ENCODE data around the genes H2AC11, POM121L2, H2AC15 and OR2B2.

GRCh38 chr6:27126607-27127474 lies 5.8 kb downstream of the H2BC11 start:
- PRO-cap, result no peak

DNA sequence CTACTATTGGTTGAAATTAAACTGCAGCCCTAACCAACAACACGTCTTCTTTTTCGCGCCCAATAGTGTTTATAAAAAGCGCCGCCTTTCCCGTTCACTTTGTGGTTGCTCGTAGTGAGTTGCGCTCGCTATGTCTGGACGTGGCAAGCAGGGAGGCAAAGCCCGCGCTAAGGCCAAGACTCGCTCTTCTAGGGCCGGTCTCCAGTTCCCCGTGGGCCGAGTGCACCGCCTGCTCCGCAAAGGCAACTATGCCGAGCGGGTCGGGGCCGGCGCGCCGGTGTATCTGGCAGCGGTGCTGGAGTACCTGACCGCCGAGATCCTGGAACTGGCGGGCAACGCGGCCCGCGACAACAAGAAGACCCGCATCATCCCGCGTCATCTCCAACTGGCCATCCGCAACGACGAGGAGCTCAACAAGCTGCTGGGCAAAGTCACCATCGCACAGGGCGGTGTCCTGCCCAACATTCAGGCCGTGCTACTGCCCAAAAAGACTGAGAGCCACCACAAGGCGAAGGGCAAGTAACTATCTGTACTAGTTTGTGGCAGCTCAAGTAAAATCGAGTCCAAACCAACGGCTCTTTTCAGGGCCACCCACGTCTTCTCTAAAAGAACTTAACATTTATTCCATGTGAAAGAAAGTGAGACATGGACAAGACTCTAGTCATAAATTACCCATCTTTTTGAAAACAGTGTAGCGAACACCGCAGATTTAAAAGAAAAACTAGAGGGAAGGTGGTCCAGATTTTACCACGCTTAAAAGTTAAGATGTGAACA lies at the start of gene H2AC11:
TSS of gene H2AC11 (plus strand) at position 102 of the 774 bp plus-strand sequence.
- PRO-cap, result unidirectional peak, plus-strand start at position 102 of the sequence

- PRO-cap, result no peak
These were observed 15.3 kb downstream of the H2AC12 start for GRCh38 chr6:27162152-27162628.

GRCh38 chr6:27279365-27280159 lies 32.1 kb downstream of the PRSS16 start:
- PRO-cap, result no peak

GRCh38 chr6:27312198-27313043 lies at the start of gene POM121L2:
Gene POM121L2 (minus strand): TSS chr6:27312273.
- PRO-cap, result no peak

- PRO-cap, result no peak
These were observed 20.6 kb upstream of the POM121L2 start for GRCh38 chr6:27332603-27333178.

GRCh38 chr6:27422879-27423375 lies 34.4 kb downstream of the ZNF391 start:
- PRO-cap, result no peak

- PRO-cap, result no peak
These were observed 1.4 kb downstream of the ZNF184 start for GRCh38 chr6:27471466-27472019.

GRCh38 chr6:27545076-27545880 lies 72.4 kb upstream of the ZNF184 start:
- PRO-cap, result no peak

GRCh38 chr6:27582950-27583601 lies 110.2 kb upstream of the ZNF184 start:
- PRO-cap, result no peak

DNA sequence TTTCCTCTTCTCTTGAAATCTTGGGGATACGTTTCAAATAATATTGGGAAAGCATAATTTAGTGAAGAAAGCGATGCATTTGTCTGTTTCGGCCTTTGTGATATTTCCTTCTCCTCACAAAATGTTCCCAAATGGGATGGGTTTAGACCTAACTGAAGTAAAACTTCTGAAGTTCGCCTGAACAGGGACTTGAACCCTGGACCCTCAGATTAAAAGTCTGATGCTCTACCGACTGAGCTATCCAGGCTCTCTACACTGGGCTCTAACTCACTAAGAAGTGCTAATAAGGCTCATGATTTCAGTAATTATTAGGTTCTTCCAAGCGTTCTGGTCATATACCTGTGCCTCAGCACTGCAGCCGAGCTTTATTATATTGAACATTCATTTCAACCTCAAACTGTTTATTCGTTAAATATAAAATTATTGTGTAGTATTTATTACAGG lies 118.8 kb upstream of the ZNF184 start:
- PRO-cap, result unidirectional peak, minus-strand start at position 252 of the sequence

- PRO-cap, result no peak
These were observed 129.6 kb upstream of the ZNF184 start for GRCh38 chr6:27602475-27602925.

DNA sequence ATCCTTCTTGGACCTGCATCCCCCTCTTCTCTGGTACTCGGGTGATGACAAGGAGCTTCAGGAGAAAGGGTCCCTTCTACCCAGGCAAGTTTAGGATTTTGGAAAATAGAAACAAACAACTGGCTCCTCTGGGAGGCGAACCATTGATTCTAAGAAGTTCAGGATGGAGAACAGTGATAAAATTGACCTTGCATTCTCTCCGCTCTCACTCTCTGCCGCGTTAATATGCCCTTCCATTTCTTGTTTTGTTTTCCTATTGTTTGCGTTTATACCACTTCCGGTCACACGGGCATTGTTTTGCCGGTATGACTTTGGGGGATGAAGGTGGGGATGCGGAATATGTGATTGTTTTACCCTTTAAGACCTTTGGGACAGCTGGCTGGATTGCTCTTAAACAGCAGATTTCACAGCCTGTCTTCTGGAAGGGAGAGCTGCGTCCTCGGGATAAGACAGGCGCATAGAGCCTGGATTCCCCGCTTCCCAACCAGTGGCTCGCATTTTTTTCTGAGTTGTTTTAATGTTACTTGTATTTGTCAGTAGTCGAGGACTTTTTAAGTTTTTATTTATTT lies 144.2 kb upstream of the ZNF184 start:
- PRO-cap, result no peak

GRCh38 chr6:27617636-27618222 lies 144.8 kb upstream of the ZNF184 start:
- PRO-cap, result no peak

DNA sequence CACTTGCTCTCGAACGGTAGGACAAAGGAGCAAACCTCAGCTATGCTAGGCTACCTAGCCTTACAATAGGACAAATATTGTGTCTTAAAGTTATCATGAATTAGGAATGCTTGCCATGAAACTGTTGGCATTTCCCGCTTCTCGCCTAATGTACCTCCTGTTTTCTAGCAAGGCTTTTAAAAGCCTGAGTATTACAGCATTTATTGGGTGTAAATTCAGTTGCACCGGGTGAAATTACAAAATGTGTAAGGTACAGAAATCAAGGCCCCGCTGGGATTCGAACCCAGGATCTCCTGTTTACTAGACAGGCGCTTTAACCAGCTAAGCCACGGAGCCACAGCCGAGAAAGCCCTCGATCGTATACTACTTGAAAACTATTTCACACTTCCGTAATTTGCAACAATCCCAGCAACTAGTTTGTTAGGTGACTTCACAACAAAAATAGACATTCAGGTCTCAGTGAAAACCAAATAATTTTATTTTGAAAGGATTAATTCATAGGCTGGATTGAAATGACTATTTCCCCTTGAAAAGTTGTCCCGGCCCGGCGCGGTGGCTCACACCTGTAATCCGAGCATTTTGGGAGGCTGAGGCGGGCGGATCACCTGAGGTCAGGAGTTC lies 123.2 kb downstream of the H2BC13 start:
- PRO-cap, result no peak

DNA sequence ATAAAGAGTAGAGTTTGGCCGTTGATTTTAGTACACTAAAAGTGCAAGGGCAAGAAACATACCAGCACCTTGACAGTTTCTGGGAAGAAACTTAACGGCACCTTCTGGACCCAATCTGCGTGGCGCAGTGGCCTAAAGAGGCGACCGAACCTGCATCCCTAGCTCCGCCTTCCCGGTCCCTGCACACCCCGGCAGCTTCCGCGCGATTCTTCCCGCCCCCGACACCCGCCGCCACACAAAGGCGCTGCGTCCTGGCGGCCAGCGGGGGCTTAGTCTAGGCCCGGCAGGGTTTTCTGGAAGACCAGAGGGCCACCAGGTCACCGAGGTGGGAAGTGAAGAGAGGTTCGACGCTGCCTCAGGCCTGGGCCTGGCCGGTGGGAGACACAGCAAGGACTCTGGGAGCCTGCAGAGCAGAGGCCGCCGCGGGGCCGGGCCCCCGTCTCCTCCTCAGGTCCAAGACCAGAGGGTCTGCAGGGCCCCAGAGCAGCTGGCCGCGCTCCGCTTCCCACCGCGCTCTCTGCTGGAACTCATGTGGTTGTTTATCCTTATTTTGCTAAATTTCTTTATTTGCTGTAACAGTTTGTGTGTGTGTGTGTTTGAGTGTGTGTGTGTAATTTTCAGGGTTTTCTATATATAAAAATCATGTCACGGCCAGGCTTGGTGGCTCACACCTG lies 50.4 kb downstream of the H2BC13 start:
- PRO-cap, result no peak

DNA sequence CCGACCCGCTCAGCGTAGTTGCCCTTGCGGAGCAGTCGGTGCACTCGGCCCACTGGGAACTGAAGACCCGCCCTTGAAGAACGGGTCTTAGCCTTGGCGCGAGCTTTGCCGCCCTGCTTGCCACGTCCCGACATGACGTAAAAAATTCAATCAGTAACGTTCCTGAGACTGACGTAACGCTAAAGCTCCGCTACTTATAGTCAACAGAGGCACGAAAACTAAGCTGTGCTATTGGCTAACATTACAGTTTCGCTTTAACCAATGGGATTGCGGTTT lies at the start of gene H2AC15:
TSS of gene H2AC15 (minus strand) at position 170 of the 276 bp plus-strand sequence.
- PRO-cap, result bidirectional peak, plus-strand start outside the sequence, minus-strand start at position 61 of the sequence

- PRO-cap, result no peak
These were observed at the start of gene OR2B2 for GRCh38 chr6:27912177-27912665. Gene OR2B2 (minus strand): TSS chr6:27912396.

DNA sequence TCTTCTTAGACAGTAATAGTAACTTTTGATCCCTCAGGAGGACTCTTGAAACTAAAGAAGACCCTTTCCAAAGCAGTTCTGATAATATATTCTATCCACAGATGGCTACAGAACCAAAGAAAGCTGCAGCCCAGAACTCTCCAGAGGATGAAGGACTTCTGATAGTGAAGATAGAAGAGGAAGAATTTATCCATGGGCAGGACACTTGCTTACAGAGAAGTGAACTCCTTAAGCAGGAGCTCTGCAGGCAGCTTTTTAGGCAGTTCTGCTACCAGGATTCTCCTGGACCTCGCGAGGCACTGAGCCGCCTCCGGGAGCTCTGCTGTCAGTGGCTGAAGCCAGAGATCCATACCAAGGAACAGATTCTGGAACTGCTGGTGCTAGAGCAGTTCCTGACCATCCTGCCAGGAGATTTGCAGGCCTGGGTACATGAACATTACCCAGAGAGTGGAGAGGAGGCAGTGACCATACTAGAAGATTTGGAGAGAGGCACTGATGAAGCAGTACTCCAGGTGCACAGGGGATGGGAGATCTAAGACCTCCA lies 5.1 kb downstream of the ZNF165 start:
- PRO-cap, result no peak

- PRO-cap, result bidirectional peak, plus-strand start at chr6:28104849, minus-strand start at chr6:28104699
These were observed 19.5 kb upstream of the ZSCAN16 start for GRCh38 chr6:28104449-28105850.